WTC11 (cell line): ENCODE measurements around a stretch of chr18.

DNA sequence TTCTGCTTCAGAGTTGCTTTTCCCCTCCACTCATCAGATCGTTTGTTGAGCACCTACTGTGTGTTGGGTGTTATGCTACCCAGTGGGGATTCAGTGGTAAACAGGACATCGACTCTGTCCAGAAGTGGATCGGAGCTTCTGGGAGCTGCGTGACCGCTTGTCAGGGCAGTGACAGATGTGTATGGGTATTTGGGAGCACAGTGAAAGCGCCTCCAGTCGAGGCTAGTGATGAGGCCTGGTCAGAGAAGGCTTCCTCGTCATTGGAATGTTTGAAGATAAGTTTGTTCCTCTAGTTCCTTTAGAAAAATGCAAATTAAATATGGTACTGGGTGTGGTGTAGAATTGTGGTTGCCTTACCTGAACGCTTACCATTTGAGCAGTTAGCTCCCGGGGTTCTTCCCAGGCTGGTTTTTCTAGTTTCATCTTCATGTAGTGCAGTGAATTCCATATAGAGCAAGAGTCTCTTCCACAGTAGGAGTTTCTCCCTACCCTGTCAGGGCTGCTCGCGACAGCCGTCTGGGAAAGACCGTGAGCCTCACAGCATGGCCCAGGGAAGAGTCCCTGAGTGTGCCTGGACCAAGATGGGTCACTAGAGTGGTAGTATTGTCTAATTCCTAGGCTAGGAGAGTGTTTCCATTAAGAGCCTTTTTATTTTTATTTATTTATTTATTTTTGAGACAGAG, 2.9 kb downstream of the RAB12 start:
- PRO-cap: no peak

DNA sequence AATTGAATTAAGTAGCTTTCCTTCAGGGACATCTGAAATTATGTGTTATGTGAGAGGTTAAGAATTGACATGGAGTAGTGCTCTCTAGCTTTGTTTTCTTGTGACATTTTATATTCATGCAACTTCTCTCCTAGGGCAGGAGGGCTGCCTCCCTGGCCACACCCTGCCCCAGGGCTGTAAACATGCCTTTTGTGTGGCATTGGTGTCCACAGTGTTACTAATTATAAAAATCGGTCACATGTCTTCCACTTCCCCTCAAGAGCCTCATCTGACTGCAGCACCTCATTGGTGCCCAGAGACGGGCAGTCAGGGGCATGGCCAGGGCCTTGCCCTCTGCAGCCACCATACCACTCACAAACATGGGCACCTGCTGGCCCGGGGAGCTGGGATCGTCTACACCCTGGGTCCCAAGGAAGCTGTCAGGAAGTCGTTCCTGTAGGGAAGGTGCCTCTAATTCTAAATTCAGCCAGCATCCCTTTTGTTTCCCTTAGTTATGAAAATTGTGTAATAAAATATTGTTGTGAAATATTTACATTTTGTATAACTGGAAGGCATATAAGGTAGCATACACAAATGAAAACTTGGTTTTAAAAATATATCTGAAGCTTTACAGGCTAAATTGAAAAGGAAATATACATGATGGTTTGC, 14.6 kb downstream of the RAB12 start:
- PRO-cap: no peak

DNA sequence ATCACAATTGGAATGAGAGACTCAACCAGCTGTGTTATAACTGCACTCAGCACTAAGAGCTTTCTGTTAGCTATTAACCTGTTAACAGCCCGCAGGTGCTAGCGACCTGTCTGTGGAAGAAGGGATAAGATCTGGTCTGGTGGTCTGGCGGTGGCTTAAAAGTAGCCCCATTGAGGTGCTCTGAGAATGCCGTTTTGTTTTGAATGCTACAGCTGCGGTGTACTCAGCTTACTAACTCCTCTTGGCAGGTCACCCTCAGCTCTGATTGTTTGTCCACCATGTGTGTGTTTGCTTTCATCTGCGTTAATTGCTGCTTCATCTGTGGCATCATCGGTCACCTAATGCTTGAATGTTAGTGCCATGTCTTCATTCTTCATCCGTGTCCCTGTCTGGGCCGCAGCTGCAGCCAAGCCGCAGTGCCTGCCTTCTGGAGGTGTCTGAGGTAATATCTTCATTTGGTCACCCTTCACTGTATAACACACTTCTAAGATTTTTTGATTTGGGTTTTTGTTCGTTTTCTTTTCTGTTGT, 16.4 kb downstream of the RAB12 start:
- PRO-cap: no peak

GRCh38 chr18:8706774-8707755, 1.7 kb downstream of the MTCL1 start:
- PRO-cap: no peak

DNA sequence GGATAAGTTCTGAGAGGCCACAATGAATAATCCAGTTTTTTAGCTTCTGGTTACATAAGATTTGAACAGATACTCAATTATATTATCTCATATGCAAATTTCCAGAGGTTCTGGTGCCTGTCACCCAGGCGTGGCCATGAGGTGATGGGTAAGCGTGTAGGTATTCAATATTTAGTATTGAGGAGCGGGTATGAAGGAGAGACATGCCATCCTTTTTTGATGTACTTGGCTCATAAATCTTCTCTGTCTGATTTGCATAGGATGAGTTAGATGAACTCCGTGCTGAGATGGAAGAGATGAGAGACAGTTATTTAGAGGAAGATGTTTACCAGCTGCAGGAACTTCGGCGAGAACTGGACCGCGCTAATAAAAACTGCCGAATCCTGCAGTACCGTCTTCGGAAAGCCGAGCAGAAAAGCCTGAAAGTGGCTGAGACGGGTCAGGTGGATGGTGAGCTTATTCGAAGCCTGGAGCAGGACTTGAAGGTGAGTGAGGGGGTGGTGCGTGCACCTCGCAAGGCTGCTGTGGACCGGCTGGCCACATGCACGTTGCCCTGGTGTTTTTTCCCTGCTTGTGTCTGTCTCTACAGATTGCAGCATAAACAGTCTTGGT, 12.9 kb downstream of the MTCL1 start:
- PRO-cap: no peak

GRCh38 chr18:8746727-8747054, 41.3 kb downstream of the MTCL1 start:
- PRO-cap: no peak

DNA sequence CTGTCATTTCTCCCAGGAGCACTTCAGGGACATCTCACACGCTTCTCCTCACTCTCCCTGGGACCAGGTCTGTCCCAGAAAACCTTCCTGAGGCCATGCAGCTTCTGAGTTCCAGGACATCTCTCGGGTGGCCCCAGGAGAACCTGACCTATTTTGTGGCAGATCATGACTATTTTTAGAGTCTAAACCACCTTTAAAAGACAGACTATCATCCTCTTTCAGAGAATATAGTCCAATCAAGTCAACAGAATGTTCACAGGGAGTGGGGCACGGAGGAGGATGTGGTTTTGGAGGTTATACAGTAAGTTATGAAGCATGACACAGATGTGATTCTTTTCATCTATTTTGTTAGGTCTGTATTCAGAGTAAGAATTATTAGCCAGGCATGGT, 50.1 kb downstream of the MTCL1 start:
- PRO-cap: no peak

- PRO-cap: no peak
Measured at GRCh38 chr18:8766128-8766423, 60.7 kb downstream of the MTCL1 start.

DNA sequence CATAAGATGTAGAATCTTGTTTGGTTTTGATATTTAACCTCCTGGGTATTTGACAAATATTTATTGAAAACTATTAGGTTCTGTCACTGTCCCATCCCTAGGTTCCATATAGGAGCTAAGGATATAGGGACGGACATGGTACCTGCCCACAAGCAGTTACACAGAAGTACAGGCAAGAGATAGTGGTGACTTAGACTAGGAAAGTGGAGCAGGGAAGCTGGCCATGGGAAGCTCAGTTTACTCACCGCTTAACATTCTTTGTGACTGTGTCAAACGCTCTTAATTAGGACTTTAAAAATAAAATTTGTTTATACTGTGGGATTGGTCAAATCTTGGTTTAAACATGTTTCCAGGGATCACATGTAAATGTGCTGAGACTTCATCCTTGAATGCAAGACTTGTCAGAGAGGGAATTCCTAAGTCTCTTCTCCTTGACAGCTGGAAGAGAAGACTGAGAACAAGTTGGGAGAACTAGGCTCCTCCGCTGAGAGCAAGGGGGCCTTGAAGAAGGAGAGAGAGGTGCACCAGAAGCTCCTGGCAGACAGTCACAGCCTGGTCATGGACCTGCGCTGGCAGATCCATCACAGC, 107.3 kb downstream of the MTCL1 start:
- PRO-cap: no peak

GRCh38 chr18:8911732-8912172, 190.7 kb upstream of the NDUFV2 start:
- PRO-cap: no peak

DNA sequence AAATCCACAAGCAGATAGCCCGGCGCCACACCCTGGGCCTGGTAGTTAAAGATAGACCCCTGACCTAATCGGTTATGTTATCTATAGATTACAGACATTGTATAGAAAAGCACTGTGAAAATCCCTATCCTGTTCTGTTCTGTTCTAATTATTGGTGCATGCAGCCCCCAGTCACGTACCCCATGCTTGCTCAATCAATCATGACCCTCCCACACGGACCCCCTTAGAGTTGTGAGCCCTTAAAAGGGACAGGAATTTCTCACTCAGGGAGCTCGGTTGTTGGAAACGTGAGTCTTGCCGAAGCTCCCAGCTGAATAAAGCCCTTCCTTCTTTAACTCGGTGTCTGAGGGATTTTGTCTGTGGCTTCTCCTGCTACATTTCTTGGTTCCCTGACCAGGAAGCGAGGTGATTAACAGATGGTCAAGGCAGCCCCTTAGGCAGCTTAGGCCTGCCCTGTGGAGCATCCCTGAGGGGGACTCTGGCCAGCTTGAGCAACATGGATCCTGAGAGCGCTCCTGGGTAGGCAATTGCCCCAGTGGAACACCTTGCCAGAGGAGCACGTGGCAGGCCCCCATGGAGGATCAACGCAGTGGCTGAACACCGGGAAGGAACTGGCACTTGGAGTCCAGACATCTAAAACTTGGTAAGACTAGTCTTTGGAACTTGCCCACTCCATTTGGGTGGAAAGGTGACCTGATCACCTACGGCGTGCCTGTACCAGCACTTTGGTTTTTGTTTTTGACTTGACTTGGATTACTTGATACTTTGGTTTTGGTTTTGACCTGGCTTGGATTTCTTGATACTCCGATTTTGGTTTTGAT, 188.6 kb upstream of the NDUFV2 start:
- PRO-cap: no peak

- PRO-cap: no peak
Measured at GRCh38 chr18:8978297-8978758, 124.2 kb upstream of the NDUFV2 start.

- PRO-cap: no peak
Measured at GRCh38 chr18:9113053-9114176, 10.9 kb downstream of the NDUFV2 start.

GRCh38 chr18:9476069-9476742, 893 bp downstream of the RALBP1 start:
- PRO-cap: no peak

- PRO-cap: no peak
Measured at GRCh38 chr18:9594789-9595660, 19.3 kb downstream of the PPP4R1 start.

DNA sequence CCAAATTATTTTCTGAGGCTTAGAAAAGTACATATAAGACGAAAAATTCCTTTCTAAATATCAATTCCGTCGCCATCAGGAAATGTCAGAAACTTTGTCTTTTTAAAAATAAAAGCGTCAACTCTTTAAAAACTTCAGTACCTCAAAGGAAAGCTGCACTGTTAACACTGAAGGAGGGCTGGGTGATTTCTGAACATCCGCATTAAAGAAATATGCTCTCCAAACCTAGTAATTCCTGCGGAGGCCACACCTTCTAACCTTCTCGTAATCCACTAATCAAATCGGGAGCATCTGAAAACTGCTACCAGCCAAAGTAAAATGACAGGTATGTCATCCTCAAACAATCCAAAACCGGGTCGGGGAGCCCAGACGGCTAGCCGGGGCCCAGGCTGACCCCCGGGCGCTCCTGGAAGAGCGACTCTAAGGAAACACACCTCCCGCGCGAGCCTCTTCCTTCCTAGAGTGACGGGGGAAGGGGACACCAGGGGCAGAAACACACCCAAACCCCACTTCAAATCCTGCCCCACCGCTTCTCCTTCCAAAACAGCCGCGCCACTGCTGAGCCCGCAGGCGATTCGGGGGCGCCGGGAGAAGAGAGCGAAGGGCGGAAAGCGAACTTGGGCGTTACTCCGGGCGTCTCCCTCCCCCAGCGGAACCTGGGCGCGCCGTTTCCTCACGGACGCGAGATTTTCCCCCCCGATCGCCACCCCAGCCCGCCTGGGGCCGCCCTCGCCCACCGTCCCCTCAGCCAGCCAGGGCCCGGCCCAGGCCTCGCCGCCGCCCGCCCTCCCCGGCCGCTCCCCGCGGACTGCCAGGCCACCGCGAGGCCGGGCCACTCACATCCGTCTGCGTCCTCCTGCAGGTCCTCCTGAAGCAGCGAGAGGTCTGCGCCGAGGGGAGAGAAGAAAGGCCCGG, 716 bp downstream of the PPP4R1 start:
- PRO-cap: bidirectional peak, plus-strand start at position 627 of the sequence, minus-strand start at position 630 of the sequence; bidirectional peak, plus-strand start at position 869 of the sequence, minus-strand start at position 810 of the sequence

- PRO-cap: no peak
Measured at GRCh38 chr18:9616938-9617364, 2.6 kb upstream of the PPP4R1 start.

DNA sequence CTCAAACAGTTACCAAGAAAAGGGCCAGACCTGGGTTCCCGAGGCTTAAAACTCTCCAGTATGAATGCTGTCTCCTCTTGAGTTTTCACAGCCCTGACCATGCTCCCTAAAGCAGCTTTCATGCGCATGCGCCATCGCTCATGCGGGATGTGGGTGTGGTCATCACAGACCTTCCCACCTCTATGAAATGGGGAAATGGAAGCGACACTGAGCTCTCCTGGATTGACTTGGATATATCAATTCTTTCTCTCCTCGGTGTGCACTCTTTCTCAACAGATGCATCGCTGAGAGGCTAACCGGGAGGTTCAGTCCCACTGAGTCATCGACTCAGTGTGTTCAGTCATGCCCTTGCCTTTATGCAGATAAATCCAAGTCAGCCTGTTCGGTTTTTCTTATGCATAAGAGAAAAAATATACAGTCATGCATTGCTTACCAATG, 19.8 kb upstream of the RAB31 start:
- PRO-cap: no peak

DNA sequence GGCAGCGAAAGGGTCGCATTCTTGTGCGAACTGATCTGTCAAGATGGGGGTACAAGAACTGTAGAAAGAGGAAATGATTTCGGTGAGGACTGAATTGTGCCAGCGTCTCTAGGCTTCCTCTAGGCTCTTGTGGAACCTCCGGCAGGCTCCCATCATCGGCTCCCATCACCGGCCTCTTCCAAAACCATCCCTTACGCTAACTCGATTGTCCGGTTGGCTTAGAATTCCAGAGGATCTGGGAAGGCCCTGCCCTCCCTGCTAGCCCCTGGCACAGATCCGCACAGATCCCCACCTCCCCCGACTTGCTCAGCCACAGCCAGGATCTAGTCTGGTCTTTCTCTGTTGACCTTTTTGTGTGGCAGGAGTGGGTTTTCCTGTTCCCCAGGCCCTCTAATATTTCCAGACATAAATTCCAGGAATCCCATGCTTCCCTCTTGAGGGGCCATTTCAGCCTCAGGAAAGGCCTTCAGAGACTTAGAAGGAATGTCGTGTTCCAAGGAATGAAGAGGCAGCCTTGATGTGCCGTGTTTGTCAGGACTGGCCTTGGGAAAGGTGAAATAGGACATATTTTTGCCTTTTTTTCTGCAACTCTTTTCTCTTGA, 1.4 kb downstream of the RAB31 start:
- PRO-cap: no peak

- PRO-cap: no peak
Measured at GRCh38 chr18:9715949-9716360, 7.9 kb downstream of the RAB31 start.